ENCODE data around the genes NSUN7 and APBB2.

DNA sequence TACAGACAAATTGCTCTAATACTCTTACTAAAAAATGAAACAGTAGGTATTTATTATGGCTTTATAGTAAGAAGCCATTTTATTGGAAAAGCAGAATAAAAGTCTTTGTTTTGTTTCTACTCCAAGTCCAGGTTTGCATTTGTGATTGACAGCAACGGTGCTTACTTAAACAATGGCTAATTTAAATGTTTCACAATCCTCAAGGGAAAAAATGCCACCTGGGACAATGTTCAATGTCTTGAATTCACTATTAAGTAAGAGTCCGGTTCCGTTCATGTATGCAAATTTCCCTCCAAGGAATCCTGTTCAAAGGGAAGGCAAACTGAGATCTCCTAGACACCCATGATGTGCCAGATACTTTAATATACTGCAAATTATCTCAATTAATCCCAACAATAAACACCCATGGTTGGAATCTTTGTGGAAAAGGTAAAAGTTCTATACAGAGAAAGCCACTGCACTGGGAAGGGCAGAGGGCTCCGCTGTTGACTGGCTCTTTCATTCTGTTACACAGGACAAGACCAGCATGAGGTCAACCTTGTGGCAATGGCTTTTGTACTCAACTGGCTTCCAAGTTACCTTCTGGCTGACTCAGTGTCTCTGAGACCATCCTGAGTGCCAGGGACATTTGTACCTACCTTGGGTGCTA, 123.5 kb downstream of the RBM47 start:
- RAMPAGE, long total RNA: no peak
- RRBS: no CpG with 5 or more reads among the region's 4 CpGs

- RAMPAGE, long total RNA: no peak
- RRBS: no CpG with 5 or more reads among the region's 17 CpGs
Measured at GRCh38 chr4:40514411-40515227, 115.0 kb downstream of the RBM47 start.

DNA sequence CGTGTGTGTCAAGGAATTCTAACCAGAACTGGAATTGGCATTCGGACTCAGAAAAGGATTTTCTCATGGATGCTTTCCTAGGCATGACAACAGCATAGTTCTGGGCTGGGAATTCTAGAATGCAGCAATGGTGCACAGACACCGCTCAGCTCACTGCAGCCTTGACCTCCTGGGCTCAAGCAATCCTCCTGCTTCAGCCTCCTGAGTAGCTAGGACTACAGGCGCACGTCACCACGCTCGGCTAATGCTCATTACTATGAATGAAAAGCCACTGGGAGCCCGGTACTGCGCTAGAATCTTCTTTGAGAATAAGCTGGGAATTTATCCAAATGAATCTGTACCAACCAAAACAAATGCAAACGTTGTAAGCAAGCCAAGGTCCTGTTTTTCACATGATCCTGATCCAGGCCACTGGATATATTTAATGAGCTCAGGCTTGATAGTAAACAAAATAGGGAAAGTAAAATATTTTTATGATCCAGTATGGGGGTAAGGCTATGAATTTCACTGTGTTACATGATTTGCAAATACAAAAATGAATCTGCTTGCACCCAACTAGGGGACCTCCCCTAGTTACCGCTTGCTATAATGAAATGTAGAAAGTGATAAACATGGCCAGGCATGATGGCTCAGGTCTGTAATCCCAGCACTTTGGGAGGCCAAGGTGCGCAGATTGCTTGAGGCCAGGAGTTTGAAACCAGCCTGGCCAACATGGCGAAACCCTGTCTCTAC, 105.0 kb downstream of the RBM47 start:
- RAMPAGE, long total RNA: no peak
- RRBS: no CpG with 5 or more reads among the region's 13 CpGs

DNA sequence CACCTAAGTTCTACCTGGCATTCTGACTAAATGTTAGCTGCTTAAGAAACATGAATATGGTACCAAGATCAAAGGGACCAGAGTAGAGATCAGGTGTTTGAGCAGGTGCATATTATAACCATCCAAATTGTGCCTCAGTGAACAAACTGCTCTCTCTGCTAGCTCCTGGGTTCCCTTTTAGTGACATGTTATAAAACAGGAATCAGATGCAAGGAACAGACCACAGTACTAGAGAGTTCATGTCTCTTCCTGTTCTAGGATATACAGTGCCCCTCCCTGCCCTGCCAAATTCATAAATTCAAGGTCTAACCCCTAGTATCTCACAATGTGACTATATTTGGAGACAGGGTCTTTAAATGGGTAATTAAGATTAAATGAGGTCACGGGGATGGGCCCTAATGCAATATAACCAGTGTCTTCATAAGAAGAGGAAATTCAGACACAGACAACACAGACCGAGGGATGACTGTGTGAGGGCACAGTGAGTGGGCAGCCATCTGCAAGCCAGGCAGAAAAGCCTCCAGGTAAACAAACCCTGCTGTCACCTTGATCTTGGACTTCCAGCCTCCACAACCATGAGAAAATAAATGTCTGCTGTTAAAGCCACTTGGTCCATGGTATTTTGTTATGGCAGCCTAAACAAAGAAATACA, 82.6 kb downstream of the RBM47 start:
- RAMPAGE, long total RNA: no peak
- RRBS: no CpG with 5 or more reads among the region's 2 CpGs

- RAMPAGE, long total RNA: no peak
- RRBS: no CpG with 5 or more reads among the region's 9 CpGs
Measured at GRCh38 chr4:40559556-40560609, 69.8 kb downstream of the RBM47 start.

- RAMPAGE, long total RNA: no peak
- RRBS: no CpG with 5 or more reads among the region's 4 CpGs
Measured at GRCh38 chr4:40718913-40719413, 30.8 kb upstream of the NSUN7 start.

DNA sequence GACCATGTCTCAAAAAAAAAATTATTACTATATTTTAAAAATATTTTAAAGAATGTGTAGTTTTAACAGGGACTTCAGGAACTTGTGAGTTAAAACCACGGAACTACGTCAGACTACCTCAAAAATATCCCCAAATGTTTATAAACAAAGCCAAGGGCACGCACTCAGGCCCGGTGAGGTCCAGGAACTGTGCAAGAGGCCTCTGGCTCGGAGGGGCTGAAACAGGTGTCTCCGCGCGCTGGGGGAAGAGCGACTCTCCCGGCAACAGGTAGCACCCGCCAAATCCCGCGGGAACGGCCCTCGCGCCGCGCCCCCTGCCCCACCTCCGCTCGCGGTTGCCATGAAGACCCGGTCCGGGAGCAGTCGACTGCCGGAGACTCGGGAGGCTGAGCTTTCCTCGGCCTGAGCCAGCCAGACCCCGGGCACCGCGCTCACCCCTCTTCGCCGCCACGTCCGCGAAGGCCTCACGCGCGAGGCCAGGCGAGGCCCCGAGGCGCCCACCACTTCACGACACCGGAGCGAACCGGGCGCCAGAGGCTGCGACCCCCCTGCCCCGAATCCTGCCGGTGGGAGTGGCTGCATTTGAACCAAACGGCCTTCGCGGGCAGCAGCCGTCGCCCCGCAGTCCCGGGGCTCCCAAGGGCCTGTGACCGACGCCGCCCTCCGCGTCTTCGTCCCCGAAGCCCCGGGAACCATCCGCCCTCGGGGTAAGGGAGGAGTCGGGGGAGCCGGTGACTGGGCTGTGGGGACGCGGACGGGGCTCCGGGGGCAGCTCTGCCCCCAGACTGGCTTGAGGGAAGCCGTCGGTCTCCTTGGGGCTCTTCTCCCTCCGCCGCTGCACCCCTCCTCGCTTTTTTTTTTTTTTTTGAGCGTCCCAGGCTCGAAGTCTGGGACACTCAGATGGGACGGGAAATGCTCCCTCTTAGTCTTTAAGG, at the start of gene NSUN7:
NSUN7 (plus strand) TSS at position 362 of the 935 bp plus-strand sequence.
- RAMPAGE, long total RNA: no peak
- RRBS: 2% methylated on average over 47 of the region's 80 CpGs

- RAMPAGE, long total RNA: no peak
- RRBS: no CpG with 5 or more reads among the region's 4 CpGs
Measured at GRCh38 chr4:40990394-40991130, 223.8 kb downstream of the APBB2 start.

- RAMPAGE, long total RNA: no peak
- RRBS: no CpG with 5 or more reads among the region's 17 CpGs
Measured at GRCh38 chr4:40992444-40993333, 221.7 kb downstream of the APBB2 start.

- RAMPAGE, long total RNA: no peak
- RRBS: no CpG with 5 or more reads among the region's 8 CpGs
Measured at GRCh38 chr4:40998588-40999013, 215.7 kb downstream of the APBB2 start.

- RAMPAGE, long total RNA: no peak
- RRBS: no CpG with 5 or more reads among the region's 1 CpG
Measured at GRCh38 chr4:41129237-41129955, 84.9 kb downstream of the APBB2 start.

- RAMPAGE, long total RNA: no peak
- RRBS: no CpG with 5 or more reads among the region's 5 CpGs
Measured at GRCh38 chr4:41154763-41155379, 59.5 kb downstream of the APBB2 start.

GRCh38 chr4:41202193-41202560, 12.2 kb downstream of the APBB2 start:
- RAMPAGE, long total RNA: no peak
- RRBS: no CpG with 5 or more reads among the region's 3 CpGs

GRCh38 chr4:41213779-41214954, at the start of gene APBB2:
APBB2 (minus strand) TSS chr4:41214542.
- RAMPAGE, long total RNA: start-site peak on the minus strand at chr4:41214465-41214618, 601 and 796 reads in 2 replicates
- RRBS: 1% methylated on average over 33 of the region's 101 CpGs

DNA sequence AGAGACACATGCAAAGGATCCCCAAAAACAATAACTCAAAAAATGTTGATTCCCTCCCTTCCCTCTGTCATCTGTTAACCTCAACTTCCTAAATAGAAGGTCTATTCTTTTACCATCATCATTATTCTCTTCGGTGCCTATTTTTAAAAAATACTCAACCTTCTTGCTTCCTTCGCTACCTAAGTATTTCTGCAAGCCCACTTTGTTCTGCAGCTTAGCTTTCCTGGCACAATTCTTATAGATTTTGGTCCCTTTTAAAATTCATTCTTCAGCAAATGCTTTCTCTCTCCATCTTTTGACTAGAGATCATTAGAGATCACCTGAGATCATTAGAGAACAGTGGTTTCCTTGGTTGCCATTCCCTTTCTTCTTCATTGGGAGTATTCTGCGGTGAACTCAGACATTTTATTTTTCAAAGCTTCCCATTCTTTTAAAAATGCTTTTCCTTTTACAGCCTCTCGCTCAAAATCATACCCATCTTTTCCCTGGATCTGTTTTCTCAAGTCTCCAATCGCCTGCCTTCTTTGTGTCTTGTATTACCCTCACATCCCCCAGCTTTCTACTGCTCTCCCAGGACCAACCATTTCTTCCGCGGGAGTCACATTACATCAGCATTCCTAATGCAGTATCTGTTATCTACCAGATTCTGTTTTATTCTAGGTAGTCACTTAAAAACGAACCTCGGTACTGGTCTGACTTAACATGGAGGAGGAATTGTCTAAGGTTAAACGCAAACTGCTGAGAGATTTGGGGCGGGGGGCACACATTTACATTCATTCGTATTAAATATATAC, 766 bp upstream of the UCHL1 start:
- RAMPAGE, long total RNA: no peak
- RRBS: no CpG with 5 or more reads among the region's 12 CpGs

GRCh38 chr4:41369570-41370315, 113.0 kb downstream of the UCHL1 start:
- RAMPAGE, long total RNA: no peak
- RRBS: no CpG with 5 or more reads among the region's 8 CpGs

GRCh38 chr4:41613305-41613720, 75.4 kb downstream of the LIMCH1 start:
- RAMPAGE, long total RNA: no peak
- RRBS: no CpG with 5 or more reads among the region's 13 CpGs

- RAMPAGE, long total RNA: no peak
- RRBS: no CpG with 5 or more reads among the region's 3 CpGs
Measured at GRCh38 chr4:41613721-41614217, 75.8 kb downstream of the LIMCH1 start.

- RAMPAGE, long total RNA: no peak
- RRBS: no CpG with 5 or more reads among the region's 45 CpGs
Measured at GRCh38 chr4:41643979-41644960, 104.3 kb downstream of the PHOX2B start.

GRCh38 chr4:41684627-41685008, 63.9 kb downstream of the PHOX2B start:
- RAMPAGE, long total RNA: no peak
- RRBS: no CpG with 5 or more reads among the region's 7 CpGs